Myometrial cell (primary cell): ENCODE measurements around a stretch of chr1.

DNA sequence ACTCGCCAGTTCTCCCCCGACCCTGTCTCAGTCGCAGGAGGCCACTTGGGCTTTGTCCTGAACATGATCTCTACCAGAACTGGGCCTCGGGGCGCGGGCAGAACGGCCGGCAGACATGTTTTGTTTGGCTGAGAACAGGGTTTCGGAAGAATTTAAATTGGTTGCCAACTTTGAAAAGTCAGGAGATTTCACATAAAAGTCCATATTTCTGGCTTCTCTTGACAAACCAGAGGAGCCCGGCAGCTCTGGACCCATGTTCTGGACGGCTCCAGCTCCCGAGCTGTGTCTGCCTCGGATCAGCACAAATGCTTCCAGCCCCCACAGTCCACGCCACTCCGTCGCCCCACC, 9.4 kb upstream of the PLEKHG5 start:
- RAMPAGE, long total RNA: no peak

DNA sequence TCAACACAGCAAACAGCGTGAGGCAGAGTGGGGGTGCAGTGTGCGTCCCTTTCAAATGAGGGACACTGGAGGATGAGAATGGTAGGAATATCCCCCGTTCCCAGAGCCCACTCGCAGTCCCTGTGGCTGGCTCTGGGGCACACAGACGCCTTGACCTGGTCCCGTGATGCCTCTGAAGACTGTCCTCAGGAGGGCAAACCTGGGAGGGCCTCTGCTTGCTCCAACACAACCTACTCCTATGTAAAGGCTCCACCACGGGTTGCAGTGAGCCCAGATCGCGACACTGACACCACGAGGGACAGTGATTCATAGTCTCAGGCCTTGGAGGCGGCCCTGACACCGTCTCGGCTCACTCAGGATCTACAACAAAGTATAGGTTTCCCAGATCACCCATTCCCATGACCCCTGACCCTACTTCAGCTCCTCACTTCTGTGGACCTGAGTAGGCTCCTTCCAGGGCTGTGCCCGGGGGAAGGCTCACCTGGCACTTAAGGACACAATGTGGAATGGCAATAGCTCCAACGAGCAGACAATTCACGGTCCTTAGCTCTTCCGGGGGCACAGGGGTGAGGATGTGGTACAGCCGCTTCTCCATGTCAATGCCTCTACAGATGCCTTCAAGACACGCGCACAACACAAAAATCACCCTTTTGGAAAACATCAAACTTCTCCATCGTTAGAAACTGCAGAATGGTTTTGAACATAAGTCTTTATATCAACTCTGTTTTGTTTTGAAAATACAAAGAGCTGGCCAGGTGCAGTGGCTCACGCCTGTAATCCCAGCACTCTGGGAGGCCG, 27.9 kb downstream of the NOL9 start:
- RAMPAGE, long total RNA: no peak

- RAMPAGE, long total RNA: no peak
Observed at GRCh38 chr1:6581594-6582780, 2.2 kb downstream of the ZBTB48 start.

GRCh38 chr1:6587262-6588574, 7.9 kb downstream of the ZBTB48 start:
- RAMPAGE, long total RNA: no peak

DNA sequence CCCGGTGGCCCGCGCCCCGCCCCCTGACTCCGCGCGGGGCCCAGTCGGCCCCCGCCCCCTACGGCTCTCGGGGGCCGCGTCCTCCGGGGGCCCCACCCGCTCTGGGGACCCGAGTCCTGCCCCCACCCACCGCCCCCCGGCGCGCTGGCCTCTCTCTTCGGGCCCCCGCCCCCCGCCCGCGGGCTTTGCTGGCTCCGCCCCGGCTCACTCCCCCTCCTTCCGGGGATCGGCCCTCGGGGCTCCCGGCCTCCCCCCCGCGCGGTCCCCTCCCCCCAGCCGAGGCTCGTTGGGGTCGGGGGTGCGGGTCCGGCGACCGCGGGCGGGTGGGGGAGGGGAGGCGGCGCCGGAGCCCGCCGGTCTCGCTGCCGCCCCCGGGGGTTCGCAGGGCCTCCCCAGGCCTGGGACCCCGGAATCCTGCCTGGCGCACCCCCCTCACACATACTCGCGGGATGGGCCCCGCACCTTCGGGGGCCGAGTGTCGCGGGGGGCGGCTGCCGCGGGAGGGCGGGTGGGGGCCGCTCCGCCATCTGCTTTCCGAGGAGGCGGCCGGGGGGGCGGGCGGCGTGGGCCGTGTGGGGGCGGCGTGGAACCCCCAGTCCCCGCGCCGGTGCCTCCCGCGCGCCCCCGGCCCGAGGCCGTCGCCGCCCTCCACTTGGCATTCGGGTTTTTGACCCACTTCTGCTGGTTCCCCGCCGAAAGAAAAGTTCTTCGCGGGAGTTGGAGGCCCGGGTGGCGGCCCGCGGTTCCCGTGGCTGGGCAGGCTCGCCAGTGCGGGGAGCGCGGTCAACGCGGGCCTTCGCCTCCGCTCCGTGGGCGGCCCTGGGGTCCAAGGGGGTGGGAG, 1.3 kb downstream of the PHF13 start:
- RAMPAGE, long total RNA: no peak

- RAMPAGE, long total RNA: no peak
Observed at GRCh38 chr1:6667170-6667769, 34.3 kb downstream of the DNAJC11 start.

DNA sequence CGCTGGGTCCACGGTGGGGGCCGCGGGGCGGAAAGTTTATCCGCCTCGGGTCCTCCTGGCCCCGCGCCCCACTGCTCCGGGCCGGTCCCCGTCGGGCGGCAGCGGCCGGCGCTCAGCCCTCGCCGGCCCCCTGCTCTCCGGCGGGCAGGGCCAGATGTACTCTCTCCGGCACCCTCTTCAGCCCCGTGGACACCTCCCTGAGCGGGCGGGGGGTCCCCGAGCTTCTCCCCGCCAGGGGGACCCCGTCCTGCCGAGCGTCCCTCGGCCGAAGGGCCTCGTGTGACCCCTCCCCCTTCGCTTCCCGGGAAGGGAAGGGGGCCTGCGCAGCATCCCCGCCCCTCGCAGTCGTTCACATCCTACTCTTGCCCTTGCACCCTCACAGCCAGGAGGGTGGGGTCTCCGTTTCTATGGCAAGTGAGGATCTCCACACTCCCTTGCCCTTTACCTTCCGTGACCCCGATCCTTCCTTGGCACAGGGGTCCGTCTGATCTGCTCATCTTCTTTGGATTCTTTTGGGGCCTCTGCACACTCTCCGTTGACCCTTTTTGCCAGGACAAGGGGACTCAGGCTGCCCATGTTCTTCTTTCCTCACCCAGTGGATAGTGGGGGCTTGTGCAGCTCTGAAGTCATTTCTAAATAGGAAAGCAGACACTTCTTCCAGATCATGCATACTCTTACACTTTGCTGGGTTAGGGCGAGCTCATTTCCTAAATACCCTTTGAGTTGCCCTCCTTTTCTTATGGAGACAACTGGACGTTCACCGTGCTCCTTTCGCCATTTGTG, 896 bp downstream of the CAMTA1 start:
- RAMPAGE, long total RNA: no peak

DNA sequence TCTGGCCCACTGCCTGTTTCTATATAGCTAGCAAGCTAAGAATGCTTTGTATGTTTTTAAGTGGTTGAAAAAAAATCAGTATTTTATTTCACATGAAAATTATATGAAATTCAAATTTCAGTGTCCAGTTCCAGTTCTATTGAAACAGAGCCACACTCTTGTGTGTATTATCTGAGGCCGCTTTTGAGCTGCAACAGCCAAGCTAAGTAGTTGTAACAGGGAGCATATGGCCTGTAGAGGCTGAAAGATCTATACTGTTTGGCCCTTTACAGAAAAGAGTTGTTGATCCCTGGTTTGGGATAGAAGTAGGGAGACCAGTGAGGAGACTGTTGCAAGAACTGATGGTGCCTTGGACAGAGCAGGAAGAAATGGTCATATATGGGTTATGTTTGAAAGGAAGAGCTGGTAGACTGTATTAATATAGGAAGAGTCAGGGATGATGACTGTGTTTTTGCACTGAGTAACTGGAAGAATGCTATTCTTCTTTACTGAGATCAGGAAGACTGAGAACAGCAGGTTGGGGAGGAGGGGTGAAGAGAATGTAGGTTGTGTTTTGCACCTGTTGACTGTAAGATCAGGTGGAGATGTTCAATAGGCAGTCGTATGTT, 96.9 kb downstream of the CAMTA1 start:
- RAMPAGE, long total RNA: no peak

- RAMPAGE, long total RNA: no peak
Observed at GRCh38 chr1:7149305-7149966, 364.2 kb downstream of the CAMTA1 start.

GRCh38 chr1:7441393-7442030, 329.6 kb upstream of the VAMP3 start:
- RAMPAGE, long total RNA: no peak

DNA sequence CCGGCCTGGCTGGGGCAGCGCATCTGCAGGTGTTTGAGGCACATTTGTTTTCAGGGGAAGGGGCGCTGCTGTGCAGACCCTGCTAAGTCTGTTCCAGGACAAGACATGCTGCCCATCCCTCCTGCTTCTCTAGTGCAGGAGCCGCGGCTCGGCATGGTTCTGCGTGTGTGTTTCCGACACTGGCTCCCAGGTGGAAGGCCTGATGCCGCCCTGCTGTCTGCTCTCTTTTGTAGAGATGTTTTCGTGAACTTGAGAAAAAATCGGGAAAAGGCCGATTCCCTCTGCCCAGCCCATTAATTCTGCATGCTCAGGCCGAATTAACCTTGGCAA, 316.1 kb upstream of the VAMP3 start:
- RAMPAGE, long total RNA: no peak

- RAMPAGE, long total RNA: no peak
Observed at GRCh38 chr1:7853259-7853558, 344 bp upstream of the UTS2 start.

GRCh38 chr1:8018482-8018762, 7.7 kb downstream of the ERRFI1 start:
- RAMPAGE, long total RNA: no peak

DNA sequence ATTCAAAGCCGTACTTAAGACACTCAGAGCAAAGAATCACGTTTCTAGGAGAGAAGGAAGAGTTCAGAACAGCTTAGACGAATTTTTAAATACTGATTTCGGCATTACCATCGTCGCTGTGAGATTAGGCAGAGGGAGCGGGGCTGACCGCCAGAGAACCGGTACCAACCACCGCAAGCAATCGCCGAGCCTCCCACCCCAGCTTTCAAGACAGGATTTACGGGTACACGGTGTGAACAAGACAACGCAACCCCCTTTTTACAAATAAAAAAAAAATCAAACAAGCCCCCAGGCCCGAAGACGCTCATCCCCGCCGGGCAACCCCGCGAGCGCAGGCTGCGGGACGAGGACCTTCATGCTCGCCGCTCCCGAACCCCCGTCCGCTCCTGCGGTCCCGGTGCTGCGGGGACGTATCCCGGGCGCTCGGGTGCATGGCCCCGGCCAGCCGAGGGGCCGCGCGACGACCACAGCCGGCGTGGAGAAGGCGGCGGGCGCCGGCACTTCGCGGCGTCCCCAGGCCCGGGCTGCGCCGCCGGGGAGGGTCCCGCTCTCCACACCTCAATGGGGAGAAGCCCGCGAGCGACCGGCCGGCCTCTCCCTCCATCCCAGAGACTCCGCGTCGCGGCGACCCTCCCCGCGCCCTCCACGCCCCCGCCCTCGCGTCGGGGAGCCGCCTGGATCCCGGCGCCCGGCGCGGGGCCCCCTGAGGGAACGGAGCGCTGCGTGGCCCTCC, 547 bp downstream of the ERRFI1 start:
- RAMPAGE, long total RNA: no peak

GRCh38 chr1:8027049-8027831, 1.1 kb upstream of the ERRFI1 start:
- RAMPAGE, long total RNA: no peak

DNA sequence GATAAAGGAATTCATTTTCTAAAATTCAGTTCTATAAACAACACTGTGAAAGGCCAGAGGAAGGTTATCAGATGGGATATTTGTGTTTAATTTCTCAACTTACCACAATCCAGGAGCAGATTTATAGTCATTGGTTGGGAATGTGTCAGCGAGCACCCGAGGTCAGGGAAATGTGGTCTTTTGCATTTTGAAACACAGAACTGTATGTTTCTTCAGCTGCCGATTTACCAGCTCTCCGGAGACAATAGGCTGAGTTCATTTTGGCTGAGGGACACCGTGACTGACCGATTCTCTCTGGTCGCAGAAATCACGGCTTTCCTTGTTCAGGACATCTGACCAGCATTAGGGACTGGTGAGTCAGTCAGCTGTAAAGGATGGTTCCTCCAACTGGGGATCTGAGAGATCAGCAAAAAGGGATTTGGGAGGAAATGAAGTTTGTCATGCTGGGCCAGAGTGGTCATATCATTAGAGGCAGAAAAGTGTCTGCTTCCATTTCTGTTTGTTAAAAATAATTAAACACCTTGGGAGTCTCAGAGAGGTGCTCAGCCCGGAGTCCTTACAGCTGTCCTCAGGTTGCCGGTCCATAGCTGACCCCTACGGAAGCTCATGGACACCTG, 111.7 kb upstream of the ERRFI1 start:
- RAMPAGE, long total RNA: no peak

- RAMPAGE, long total RNA: no peak
Observed at GRCh38 chr1:8211722-8212477, 106.0 kb upstream of the SLC45A1 start.

DNA sequence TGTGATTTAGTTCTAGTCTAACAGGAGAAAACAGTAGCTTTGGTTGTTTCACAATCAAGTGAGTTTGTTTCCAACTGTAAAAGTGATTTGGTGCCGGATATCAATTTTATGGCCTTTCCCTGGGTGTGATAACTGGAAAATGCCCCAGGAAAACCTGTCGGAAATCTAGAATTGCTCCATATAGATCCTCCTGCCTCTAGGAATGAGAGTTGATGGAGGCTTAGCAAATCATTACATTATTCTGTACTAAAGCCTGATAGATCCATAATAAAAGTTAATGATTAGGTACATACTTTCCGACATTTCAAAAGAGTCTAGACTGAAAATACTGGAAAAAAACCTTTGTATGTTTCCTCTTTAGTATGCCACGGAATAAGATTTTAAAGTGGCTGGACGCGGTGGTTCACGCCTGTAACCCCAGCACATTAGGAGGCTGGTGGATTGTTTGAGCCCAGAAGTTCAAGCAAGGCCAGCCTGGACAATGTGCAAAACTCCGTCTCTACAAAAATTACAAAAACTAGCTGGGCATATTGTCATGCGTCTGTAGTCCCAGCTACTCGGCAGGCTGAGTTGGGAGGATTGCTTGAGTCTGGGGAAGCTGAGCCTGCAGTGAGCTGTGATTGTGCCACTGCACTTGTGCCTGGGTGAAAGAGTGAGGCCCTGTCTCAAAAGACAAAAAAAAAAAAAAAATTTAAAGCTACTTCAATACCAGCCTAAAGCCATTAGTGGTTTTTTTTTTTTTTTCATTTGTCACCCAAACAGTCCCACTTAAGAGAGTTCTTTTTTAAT, 69.9 kb upstream of the SLC45A1 start:
- RAMPAGE, long total RNA: no peak

- RAMPAGE, long total RNA: no peak
Observed at GRCh38 chr1:8259144-8260072, 58.5 kb upstream of the SLC45A1 start.

DNA sequence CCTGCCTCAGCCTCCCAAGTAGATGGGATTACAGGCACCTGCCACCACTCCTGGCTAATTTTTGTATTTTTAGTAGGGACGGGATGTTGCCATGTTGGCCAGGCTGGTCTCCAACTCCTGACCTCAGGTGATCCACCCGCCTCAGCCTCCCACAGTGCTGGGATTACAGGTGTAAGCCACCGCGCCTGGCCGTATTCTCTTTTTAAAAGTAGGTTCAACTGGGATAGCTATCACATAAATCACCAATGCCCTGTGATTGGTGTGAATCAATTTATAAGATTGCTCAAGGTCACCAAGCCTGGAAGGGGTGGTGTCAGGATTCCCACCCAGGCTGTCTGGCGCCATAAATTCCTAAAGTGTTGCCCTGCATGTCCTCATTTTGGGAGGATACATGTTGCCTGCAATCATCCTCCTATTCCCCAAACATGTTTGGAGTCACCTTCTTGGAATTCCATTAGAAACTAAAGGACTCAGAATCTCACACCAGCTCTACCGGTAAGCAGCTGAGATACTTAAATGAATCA, 54.3 kb upstream of the SLC45A1 start:
- RAMPAGE, long total RNA: no peak